Foreskin keratinocyte (primary cell): ENCODE measurements around a stretch of chr19.

DNA sequence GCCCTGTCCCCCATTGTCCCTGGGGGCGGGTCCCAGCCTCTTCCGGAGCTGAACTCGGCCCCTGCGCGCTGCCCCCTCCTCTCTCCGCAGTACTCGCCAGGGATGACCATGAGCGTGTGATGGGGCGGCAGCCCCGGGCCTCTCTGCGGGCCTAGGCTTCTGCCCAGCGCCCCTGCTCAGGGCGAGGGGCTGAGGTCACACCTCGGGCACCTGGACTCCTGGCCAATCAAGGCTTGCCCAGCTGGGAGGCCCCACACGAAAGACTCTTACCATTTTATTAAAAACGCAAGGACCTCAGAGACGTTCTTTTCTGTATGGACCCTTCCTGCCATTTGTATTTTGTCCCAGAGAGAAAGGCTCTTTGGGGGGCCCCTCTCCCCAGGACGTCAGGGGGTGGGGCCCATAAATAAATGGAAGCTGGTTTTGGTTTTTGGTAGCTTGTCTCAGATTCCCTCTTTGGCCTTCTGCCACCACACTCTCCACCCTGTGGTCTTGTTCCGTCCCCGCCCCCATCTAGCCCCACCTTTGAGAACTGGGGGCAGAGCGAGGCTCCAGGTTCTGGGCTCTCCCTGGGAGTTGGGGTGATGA is 3.7 kb downstream of the ISYNA1 start:
- RAMPAGE, total RNA: no peak

DNA sequence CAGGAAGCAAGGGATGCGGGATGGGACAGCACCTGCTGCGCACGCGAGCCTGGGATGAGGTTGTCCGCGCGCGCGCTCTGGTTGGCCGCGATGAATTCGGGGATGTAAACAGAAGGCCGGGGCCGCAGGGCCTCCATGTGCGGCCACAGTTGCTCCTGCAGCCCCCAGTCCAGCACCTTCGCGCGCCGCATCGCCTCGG is 1.4 kb downstream of the ISYNA1 start:
- RAMPAGE, total RNA: no peak

- RAMPAGE, total RNA: no peak
Observed at GRCh38 chr19:18438380-18439323, 719 bp upstream of the ISYNA1 start.

- RAMPAGE, total RNA: no peak
Observed at GRCh38 chr19:18502207-18503352, 19.3 kb downstream of the ELL start.

- RAMPAGE, total RNA: no peak
Observed at GRCh38 chr19:18516301-18516910, 5.5 kb downstream of the ELL start.

DNA sequence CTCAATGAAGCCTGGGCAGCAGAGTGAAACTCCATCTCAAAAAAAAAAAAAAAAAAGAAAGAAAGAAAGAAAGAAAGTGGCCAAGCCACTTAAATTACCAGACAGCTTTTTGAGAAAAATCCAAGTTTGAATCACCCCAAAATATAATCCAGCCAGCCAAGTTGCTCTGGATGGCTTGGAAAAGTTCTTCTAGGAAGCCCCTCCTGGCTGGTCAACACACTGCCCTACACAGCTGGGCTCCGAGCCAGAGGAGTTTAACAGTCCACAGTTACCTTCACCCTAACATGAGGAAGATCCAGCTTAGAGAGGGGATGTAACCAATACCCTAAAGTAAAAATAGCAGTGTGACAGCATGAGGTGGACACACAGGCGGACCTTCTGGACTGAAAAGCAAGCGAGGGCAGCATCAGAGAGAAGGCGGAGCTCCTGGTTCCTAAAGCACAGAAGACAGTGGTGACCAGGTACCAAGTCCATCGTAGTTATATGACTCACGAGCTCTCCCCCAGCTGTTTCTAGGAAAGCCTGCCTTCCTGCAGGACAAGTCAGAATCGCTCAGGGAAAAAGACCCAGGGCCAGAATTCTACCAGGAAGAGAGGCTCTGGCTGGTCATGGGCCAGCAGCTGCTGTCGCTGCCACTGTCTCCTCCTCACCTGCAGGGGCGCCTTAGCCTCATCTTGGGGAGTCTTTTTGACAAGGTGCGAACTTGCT is 1.9 kb downstream of the ELL start:
- RAMPAGE, total RNA: no peak

DNA sequence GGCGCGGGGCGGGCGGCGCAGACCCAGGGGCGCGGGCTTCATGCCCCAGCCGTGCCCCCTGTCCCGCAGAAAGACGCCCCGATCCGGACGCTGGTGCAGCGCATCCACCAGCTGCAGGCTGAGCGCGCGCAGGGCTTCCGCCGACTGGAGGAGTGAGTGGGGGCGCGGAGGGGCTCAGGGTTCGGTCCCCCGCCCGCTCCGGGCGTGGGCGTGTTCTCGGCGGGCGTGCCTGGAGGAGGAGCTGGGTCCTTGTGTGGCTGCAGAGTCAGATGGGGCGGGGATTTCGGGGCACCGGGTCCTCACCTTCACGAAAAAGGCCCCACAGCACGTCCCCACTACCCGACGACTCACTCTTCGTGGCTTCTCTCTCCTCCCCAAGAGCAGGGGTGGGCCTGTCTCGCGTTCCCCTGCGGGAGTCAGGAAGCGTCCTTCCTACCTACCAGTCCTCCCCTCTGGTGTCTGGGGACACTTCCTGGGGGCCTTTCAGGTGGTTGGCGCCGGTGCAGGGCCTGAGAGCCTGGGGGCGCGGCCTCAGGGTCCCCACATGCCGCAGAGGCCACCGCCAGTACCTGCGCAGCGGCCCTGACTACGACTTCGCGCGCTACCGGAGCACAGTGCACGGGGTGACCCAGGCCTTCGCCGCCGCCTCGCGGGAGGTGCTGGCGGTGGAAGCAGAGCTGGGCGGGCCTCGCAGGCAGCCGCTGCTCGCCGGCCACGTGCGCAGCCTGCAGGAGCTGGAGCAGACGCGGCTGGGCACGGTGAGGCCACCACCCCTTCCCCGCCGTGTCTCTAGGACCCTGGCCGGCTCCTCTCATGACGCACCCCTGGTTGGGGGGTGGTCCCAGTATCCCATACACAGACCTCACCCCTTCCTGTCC is 567 bp downstream of the REX1BD start:
- RAMPAGE, total RNA: no peak

- RAMPAGE, total RNA: no peak
Observed at GRCh38 chr19:18629446-18630176, 7.2 kb upstream of the KLHL26 start.

DNA sequence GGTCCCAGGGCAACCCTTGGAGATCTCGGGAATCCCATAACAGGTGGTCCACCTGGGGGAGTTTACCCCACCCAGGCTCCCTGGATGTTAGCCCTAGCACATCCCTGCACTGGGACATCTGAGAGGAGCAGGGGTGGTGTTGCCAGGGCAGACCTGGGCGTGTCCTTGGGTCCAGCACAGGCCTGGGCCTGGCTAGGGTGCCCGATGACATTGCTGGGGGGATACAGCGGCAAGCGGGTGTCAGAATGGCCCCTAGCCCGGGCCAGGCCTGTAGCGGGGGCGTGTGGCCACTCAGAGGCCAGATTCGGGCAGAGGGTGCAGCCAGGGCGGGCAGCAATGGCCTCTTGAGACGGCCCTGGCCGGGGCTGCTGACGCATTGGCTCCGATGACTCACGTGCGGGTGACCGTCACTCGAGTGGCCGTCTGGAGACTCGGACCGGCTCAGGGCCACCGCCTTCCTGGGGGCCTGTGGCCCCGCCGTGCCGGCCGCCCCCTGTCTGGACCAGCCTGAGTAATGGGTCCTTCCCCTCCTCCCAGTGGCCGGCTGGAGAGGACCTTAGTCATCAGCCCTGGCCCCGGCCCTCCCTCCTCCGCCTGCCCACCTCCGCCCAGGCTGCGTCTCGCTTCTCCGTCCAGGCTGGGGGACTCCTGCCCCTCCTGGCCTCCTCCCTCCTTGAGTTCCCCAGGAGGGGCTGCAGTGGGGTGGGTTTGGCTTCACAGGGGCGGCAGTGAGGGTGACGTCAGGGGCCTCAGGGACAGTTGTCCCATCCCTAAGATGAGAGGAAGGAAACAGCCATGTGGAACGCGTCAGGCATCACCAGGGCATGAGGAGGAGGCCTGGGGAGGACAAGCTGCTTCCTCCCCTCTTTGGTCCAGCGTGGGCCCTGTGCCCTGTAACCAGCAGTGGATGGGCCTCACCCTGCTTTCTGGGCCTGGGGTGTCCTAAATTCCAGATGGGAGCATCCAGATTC is 23.2 kb upstream of the CRTC1 start:
- RAMPAGE, total RNA: no peak

DNA sequence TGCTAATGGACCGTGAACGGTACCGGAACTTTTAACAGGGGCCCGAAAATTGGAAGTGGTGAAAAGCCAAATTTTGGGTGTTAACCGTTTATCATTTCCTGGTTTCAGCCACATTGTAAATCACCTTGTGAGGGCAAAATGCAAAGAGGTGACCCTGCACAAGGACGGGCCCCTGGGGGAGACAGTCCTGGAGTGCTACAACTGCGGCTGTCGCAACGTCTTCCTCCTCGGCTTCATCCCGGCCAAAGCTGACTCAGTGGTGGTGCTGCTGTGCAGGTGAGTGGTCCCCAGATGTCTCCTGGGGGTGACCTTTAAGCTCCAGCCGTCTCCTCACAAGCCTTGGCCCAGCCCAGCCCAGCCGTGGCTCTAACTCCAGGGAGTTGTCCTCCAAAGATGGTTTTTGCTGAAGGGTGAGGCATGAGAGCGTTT is 18.2 kb downstream of the UPF1 start:
- RAMPAGE, total RNA: no peak

DNA sequence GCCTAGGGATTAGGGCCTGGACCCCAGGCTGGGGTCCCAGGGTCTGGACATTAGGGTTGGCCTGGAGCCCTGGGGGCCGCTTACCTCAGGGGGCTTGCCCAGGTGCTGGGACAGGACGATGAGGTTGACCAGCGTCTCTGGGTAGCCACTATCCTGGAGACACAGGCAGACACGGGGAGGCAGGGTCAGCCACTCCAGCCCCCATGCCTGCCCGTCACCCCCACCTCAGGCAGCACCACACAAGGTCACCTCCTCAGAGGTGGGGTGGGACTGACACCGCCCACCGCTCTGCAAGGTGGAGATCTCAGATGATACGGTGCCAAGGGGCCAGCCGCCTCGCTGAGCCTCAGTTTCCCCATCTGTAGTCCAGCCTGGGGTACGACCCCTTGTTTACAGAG is 4.3 kb upstream of the CERS1 start:
- RAMPAGE, total RNA: no peak

DNA sequence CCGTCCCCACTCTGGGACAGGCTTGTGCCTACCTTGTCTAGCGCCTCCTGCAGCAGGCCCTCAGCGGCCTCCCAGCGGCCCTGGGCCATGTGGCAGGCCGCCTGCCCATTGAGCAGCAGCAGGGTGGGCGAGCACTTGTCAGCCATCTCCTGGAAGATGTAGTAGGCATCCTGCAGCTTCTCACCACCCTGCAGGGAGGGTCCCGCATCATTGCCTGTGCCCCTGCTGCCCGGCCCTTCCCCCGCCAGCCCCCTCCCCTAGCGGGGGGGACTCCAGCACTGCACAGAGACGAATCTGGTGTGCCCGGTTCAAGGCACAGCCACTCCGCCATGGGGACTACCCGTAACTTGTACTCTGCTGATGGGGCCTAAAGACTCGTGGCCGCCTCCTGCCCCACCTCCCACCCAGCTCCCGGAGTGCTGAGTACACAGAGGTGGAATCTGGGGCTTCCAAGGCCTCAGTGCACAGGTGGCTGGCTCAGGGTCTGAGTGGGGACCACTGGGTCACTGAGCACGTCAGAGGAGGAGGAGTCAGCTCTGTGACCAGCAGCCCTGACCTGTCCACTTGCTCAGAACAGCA is 7.4 kb upstream of the CERS1 start:
- RAMPAGE, total RNA: no peak

- RAMPAGE, total RNA: no peak
Observed at GRCh38 chr19:19060047-19060437, 3.8 kb upstream of the SLC25A42 start.

DNA sequence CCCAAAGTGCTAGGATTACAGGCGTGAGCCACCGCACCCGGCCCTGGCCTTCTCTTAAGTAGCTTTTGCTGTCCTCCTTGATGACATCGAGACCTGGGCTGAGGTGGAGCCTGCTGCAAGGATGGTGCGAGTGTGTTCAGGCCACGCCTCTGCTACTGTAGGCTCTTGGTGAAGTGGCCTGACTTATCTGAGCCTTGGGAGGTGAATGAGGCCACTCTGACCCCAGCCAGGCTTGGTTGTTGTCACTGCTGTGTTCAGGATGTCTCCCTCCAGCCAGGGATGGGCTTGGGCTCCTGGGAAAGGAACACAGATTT is 3.0 kb upstream of the SLC25A42 start:
- RAMPAGE, total RNA: no peak

GRCh38 chr19:19063009-19063314 is 832 bp upstream of the SLC25A42 start:
- RAMPAGE, total RNA: no peak

DNA sequence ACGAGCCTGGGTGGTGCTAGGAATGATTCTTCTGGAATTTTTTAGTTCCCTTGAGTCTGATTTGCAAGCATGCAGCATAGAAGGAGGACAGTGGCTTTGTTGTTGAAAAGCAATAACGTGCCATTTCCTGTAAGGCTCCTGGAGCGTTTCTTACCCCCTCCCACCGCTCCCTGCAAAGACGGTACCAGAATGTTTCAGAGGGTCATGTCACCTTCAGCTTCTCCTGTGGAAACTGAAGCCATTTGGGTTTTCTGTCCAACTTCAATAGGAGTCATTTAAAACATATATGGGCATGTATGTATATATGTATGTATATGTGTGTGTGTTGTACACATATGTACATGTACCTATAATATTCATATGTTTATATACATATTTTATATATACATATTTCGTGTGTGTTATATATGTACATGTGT is 1.6 kb downstream of the SLC25A42 start:
- RAMPAGE, total RNA: no peak

- RAMPAGE, total RNA: no peak
Observed at GRCh38 chr19:19100682-19101266, 37.0 kb downstream of the SLC25A42 start.

GRCh38 chr19:19464404-19464770 is 51.0 kb downstream of the TSSK6 start:
- RAMPAGE, total RNA: no peak

- RAMPAGE, total RNA: no peak
Observed at GRCh38 chr19:19467782-19468779, 47.3 kb downstream of the TSSK6 start.

- RAMPAGE, total RNA: no peak
Observed at GRCh38 chr19:19490203-19490871, 25.0 kb downstream of the TSSK6 start.